Bronchus fibroblast of lung (primary cell): ENCODE results near the gene CD8B.

DNA sequence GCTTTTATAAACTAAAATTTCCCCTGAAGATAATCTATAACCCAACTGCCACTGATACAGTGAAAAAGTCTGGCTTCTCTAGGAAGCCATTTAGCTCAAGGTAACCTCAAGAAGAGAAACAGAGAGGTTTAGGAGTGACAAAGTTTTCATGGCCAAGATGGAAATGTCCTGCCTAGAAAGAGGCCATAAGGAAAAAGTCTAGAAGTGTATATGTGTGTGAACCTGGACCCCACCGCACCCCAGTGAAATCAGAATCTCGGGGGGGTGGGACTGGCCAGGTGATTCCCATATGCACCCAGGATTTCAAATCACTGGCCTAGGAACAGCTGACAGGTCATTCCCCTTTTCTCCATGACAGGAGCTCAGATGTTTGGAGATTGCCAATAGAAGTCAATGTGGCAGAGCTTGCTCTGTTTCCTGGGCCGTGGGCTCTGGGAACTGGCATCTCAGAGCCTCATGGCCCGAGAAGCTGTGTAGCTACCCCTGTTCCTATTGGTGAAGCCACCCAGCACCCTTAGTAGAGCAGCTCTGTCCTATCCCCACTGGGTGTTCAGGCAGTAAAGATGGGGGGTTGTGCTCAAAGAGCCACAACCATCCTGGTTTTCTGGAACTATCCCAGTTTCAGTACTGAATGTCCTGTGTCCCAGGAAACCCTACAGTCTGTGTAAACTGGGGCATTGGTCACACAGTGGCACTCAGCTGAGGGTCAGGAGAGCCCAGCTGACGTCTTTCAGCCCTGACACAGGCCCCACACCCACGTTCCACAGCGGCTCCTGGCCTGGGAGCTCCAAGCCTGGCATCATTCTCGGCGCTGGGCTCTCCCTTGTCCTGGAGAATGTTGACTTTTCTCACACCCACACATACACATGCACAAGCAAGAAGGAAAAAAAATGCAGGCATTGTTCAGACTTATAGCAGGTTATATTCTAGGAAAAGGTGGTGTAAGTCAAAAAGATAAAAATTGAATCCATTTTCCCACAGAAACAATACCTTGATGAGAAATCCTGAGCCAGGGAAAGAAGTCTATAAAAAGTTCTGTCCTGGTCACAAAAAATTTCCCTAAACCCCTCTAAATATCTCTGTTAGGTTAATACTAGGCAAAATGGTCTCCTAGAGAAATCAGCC is 18.9 kb downstream of the GNLY start:
- RAMPAGE, long total RNA, result no peak

- RAMPAGE, long total RNA, result no peak
Measured at GRCh38 chr2:85758070-85759443, 4.8 kb downstream of the ATOH8 start.

- RAMPAGE, long total RNA, result no peak
Measured at GRCh38 chr2:85811031-85811862, 57.5 kb downstream of the ATOH8 start.

DNA sequence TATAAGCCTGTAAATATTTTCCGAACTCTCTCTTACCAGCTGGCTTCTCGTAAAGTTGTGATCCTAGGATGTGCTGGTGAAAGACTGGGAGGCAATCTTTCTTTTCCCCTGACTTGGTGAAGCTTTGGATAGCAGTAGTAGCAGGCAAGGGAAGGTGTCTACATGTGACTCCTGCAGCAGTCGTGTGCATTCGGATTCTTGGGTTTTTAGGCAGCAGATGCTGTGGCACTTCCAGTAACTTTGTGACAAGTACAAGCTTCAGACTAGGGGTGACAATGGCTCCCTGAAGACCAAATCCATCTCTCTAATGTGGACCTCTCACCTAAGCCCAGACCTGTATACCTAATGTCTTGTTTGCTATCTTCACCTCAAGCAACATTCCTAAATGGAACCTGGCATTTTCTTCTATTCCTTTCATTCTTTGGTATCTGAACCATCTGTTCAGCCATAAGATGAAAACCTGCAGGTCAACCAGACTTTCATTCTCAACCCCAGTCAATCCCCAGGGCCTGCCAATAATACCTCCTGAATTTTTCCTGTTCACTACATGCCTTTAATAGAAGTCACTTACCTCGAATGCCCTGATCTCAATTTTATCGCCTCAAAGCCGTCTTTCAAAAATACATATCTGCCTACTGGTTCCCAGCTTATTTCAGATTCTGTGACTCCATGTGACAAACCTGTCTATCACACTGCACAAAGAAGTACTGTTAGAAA is 22.8 kb downstream of the ST3GAL5 start:
- RAMPAGE, long total RNA, result no peak

DNA sequence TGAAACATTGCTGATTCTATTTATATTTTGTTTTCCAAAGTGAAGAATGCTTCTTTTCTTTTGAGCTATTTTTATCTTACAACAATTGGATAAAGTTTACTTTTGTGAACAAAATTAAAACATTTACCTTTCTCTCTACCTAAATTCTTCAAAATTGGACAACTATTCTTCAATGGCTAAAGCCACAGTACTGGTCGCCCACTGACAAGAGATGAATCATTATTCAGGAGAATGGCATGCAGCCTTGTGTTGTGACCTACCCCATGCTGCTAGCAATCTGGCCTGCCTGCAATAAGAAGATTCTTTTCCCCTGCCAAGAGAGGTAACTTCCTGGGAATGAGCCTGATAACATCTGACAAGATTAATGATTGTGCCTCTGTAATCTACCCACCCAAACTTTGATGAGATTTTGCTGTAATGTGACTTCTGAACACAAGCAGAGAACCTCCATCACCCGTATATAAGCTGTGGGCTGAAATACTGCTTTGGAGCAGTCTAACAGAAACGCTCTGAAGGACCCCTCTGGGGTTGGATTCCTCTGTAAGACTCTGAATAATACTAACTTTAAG is 46.9 kb upstream of the ST3GAL5 start:
- RAMPAGE, long total RNA, result no peak

- RAMPAGE, long total RNA, result no peak
Measured at GRCh38 chr2:86020641-86021807, 84.7 kb downstream of the POLR1A start.

DNA sequence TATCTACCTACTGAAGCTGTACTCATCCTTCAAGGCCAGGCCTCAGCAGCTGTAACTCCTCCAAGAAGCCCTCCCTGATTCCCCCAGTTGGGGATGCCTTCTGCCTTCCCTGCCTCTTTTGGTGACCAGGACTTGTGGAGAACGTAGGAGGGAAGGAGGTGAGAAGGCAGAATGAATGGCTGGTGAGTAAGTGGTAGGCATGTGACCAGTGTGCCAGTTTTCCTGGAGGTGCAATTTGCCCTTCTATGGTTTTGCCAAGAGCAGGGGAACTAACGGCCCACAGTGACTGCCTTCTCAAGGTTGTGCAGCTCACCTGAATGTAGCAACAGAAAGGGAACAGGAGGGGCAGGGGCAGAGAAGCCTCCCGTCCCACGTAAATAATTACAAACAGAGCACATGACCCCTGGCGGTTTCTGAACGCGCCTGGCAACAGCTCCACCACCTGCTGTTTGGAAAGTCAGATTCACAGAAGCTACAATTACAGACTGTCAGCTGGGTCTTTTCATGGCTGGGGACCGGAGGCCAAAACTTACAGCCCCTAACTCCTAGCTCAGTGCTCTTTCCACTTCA is 69.9 kb downstream of the POLR1A start:
- RAMPAGE, long total RNA, result no peak

DNA sequence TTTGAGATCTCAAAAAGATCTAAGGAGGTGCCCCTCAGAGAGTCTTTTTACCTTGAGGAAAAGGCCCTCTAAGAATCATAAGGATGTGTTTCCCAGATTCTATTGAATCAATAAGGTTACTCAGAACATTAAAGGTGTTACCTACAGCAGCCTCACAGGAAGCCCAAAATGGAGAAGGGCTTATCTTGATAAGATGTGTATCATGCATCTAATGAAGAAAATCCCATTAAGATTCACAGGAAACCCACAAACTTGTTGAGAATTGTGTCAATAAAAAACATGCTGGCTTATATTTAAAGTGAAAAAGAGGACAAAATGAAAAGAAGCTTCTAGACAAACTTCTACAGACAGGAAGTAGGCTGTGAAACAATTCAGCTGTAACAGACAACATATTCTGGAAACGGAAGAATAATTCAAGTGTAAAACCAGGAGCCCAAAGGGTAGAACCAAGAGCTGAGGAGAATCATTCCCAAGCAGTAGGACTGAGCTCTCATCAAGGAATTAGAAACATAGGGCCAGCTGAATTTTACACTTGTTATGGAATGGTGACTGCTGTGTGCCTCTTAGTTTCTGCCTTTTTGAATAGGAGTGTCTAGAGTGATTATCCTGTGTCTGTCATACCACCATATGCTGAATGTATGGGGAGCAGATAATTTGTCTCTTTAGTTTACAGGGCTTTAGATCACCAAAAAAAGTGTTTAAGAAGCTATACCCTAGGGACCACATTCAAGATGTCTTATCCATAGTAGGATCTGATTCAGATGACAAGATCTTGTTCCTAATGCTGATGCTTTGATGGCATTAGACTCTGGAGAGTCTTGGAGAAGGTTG is 9.6 kb downstream of the IMMT start:
- RAMPAGE, long total RNA, result no peak

GRCh38 chr2:86398977-86399411 is 42.2 kb upstream of the KDM3A start:
- RAMPAGE, long total RNA, result no peak

DNA sequence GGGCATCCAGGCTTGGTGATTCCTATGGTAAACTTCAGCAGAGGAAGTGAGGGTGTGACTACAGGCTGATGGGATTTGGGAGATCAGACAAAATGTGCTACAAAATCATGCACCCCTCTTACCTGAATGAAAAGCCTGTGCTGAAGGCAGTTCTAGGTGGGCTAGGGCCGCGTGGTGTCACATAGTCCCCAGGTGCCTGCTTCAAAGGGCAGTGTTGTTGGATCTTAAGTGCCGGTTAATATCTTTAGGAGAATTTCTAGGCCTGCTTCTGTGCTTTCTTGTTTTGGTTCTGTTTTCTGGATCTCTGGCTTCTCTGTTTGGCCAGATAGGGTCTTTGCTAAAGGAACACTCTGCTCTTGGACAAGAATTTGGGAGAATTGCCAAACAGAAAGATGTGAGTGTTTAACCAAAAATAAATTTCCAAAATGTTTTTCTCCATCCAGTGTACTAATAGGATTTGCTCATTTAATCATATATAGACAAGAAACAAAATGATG is 41.8 kb downstream of the KDM3A start:
- RAMPAGE, long total RNA, result no peak

GRCh38 chr2:86489251-86489624 is 48.1 kb downstream of the KDM3A start:
- RAMPAGE, long total RNA, result no peak

DNA sequence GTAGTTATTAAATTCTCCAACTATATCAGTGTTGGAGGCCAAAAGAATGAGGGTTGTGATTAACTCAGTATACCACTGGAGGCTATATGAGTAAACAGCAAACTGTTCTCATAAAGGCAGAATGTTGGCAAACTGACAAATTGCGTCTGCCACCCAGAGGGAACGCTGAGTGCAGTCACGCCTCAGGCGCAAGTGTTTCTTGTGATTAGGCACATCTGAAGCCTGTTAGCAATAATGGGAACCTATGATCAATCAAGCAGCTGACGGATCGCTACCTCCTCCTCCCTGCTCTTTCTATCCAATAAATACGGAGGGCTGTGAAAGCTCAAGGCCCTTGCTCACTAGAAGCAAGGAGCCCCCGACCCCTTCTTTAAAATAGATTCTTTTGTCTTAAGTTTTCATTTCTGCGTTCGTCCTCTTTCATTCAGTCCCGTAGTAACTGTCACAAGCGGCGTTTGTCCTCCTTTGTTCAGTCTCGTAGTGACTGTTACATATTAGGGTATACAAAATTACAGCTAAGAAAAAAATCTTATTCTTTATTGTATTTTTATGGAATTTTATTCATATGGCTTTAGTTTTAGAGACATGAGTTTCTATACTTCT is 16.3 kb upstream of the RMND5A start:
- RAMPAGE, long total RNA, result no peak

DNA sequence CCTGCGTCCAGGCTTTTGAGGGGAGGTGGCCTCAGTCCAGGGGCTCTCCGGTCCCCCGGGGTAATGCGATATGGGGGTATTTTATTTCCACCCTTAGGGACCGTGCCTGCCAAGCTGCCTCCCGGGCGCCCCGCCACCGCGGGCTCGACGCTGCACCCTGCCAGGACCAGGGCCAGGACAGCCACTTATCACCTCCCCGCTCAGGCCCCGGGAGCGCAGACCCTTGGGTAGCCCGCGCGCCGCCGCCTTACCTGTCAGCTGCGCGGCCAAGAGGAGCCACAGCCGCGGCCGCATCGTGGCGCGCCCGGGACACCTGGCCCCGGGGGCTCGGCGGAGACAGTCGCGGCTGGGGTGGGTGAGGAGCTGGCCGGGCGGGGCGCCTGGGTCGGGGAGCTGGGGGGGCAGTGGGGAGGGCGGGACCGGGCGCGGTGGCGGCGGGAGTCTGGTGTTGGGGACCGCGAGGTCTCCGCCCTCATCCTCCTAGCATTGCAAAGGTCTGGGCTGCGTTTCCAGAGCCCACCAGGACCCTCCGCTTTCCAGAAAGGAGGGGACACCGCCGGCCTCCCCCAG is at the start of gene CD8B:
Gene CD8B (minus strand): TSS at position 315 of the 570 bp plus-strand sequence.
- RAMPAGE, long total RNA, result no peak

GRCh38 chr2:87466414-87467002 is 281.4 kb upstream of the PLGLB2 start:
- RAMPAGE, long total RNA, result no peak

DNA sequence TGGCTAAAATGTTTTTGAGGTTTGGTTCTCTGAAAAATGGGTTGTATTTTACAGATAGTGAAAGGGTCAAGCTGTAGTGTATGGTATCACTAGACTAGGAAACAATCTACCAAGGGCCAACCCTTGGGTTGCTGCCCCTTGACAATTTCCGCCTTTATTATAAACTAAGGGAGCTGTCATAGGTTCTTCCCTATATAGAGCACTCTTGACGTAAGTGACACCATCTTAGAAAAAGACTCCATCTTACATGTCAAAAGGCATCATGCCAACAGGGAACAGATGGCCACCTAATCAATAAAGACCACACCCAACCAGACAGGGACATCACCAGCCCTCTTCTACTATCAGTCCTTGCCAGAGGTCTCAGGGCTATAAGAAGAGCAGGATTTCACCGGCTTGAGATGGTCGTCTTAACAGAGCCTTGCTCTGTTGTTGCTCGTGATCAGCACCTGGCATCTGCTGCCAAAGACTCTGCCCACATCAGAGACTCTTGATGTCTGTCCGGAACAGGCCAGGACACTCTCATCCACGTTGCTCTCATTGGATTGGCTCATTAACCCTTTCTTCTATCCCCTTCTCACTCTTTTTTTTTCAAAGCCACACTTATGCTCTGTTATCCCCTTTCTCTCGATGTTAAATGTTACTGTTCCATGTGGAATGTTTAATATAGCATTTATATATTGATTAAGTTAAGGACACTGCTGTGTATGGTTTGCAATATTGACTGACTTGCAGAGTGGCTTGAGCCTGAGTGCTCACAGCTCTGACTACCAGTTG is 231.4 kb upstream of the PLGLB2 start:
- RAMPAGE, long total RNA, result no peak

DNA sequence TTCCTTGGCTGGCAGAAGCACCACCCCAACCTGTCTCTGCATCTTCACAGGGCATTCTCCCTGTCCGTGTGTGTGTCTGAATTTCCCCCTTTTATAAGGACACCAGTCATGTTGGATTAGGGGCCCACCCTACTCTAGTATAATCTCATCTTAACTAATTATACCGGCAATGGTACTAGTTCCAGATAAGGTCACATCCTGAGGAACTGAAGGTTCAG is 175.9 kb upstream of the PLGLB2 start:
- RAMPAGE, long total RNA, result no peak

DNA sequence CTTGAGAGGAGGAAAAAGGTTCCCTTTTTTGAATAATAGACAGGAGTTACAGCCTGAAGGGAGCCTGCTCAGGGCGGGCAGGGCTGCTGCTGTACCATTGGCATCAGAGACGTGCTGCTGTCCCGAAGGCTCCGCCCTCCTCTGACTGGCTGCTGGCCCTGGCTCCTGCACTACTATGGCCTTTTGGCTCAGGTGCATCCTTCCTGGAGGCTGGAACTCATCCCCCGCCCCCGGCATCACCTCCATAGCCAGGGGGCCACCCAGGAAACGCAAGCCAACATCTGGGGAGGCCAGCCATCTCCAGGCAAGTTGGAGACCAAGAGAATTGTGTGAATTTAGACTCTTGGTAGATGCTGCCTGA is 107.8 kb upstream of the PLGLB2 start:
- RAMPAGE, long total RNA, result no peak

- RAMPAGE, long total RNA, result no peak
Measured at GRCh38 chr2:88123692-88124931, 3.8 kb downstream of the FABP1 start.

DNA sequence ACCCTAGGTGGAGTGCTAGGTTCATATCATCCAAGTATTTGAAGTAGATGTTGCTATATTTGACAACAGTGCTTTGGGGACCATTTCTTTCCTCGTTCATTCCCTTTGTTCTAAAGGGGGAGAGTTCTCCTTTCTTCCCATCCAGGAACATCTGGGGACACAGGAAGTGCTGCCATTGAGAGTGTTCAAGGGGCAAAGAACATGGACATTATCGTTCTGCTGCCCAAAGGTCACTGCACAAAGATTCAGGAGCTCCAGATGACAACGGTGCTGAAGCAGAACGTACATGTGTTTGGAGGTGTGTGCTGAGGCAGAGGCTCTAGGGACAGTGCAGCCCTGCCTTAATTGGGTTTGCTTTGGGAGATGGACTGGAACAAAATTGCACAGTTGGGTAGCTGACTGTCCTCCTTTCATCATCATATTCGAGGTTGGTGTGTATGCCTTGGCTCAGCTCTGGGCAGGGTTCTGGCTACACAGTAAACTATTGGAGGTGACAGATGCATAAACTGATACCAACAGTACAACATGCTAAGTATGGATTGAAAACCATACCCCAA is 5.0 kb downstream of the THNSL2 start:
- RAMPAGE, long total RNA, result no peak

DNA sequence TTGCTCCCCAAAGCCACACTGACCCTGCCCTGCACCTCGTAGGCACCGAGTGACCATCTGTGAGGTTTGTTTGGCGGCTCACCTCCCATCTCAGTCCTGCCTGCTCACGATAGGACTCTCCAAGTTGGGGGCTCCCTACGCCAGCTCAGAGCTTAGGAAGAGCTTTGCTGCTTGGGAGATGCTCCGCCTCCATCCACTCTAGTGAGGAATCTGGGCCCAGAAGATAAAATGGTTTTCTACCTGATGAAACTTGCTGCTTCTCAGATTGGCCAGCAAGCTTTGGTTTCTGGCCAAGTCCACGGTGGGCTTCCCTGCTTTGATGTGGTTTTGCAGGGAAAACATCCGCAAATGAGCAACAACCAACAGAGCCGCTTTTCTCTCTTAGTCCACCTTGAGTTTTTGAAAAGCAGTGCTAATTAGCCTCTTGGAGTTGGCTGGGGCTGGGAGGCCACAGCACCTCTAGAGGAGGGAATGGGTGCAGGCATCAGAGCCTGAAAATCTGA is 42.1 kb downstream of the THNSL2 start:
- RAMPAGE, long total RNA, result no peak